ENCODE measurements around a stretch of chr13.

- RRBS: under 1% methylated on average over 32 of the region's 71 CpGs
Measured at GRCh38 chr13:95676017-95677079, 591 bp upstream of the DNAJC3 start.

DNA sequence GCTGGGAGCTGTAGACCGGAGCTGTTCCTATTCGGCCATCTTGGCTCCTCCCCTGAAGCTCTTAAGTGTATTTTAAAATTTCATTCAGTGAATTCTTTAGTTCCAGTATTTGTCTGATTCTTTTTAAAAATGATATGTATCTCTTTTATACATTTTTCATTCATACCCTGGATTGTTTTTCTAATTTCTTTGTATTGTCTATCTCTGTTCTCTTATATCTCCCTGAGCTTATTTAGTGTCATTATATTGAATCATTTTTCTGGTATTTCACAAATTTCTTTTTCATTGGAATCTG is 63.8 kb downstream of the DNAJC3 start:
- RRBS: no CpG with 5 or more reads among the region's 2 CpGs

GRCh38 chr13:96331573-96332194 is 241.8 kb downstream of the HS6ST3 start:
- RRBS: no CpG with 5 or more reads among the region's 28 CpGs

DNA sequence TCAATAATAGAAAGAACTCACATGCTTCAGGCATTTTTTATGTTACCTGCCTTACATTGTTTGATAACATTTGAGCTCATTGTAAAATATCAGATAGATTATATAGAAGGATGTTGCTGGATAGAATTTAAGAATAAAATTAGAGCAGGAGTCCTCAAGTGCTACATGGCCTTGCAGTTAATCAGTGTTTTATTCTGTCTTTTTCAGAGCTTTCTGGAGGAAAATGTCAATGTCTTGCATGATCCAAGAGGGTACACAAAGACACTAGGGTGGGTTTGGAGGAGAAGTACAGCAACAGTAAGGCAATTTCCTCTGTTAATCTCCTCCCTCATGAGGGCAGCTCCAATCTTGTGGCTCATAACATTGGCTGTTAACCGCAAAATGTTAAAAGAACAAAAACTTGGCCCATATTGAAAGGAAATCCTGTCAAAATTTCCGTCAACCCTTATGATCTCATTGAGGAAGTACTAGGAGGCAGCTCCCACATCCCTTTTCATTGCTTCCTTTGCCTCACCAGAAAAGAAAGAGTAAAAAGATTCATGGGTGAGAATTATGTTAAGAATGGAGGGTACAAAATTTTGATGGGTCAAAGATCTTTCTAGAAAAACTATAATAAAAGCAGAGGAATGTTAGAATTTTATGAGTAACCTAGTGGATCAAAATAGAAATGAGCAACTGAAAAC is 11.7 kb downstream of the OXGR1 start:
- RRBS: no CpG with 5 or more reads among the region's 2 CpGs

GRCh38 chr13:96984298-96984643 is 10.0 kb downstream of the OXGR1 start:
- RRBS: no CpG with 5 or more reads among the region's 4 CpGs

GRCh38 chr13:97109737-97110270 is 112.3 kb upstream of the MBNL2 start:
- RRBS: under 1% methylated on average over 13 of the region's 31 CpGs

DNA sequence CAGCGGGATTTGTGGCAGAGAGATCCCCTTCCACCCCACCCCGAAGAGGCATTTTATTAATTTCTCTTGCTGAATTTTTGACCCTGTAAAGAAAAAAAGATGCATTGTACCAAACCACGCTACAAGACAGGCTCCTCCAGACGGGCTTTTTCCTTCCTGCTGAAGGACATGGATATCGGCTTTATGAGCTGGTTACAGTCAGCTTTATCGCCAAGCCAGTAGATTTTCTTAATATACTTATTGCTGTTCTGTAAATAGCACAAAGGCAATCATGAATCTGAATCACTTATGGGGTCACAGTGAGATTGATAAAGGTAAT is 24.5 kb downstream of the MBNL2 start:
- RRBS: no CpG with 5 or more reads among the region's 6 CpGs

DNA sequence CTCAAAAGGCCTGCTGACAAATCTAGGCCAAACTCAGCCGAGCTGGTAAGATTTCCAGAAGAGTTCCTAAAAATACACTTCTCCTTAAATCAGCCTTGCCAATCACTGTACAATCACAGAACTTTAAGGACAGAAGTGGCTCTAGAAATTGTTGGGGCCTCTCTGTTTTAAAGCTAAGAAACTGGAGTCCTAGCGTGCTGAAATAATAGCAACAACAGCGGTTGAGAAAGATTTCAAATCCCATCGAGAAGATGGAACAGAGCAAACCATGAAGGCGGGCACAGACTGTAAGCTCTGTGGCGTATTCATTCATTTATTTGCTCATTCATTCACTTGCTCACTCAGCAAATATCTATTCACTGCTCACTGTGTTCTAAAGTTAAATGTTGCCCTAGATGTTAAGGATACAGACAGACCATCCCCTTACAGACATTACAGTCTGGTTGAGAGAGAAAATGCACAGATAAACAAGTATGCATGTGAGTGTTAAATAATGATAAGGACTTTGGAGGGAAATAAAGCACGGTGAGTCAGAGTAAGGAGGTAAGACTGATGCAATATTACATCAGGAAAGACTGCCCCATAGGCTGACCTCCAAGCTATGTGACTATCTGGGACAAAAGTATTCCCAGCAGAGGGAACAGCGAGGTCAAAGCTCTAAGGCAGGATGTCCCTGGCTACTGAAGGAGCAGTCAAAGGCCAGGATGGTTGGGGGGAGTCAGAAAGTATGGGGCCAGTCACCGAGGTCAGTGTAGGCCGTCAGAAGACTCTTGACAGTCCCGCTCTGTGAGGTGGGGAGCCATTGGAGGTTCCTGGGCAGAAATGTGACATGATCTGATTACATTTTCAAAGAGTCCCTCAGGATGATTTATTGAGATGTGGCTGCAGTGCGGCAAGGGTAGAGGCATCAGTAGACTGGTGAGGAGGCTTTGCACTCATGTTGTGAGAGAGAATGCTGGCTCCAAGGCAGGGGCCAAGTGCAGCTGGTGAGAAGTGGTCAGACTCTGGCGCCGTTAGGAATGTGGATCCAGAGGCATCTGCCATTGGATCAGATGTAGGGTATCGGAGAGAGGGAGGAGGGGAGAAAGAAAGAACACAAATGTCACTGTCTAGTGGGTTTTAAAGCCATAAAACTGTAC is 37.8 kb downstream of the MBNL2 start:
- RRBS: no CpG with 5 or more reads among the region's 15 CpGs

DNA sequence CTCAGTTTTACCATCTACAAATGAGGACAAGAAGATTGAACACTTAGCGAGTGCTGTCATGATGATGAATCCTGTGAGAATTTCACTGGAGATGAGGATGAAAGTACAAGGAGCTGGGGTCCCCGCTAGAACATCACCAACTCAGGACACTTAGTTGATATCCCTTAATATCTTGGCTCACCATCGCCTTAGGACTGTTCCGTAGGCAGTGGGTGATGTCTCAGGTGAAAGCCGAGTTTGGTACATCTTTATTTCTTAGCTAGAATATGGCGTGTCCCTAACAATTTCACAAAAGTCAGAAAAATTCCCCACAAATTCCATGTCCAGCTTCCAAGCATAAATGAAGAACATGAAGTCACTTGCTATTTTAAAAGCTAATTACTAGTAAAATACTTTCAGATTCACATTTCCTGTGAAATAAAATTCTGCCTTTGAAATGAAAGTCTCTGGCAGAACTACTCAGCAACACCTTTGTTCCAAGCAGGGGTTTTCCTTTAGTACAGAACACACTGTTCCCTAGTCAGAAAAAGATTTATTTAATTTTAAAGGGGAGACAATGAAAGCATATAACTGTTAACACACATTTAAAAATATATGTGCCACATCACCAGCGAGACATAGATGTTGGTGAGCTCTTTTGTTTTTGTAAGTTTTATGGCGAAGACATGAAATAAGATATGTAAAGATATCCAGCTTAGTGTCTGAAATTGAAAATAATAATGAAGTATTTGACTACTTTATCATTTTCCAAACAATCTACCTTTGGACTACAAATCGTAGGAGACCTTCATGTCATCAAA is 26.5 kb upstream of the RAP2A start:
- RRBS: no CpG with 5 or more reads among the region's 9 CpGs

DNA sequence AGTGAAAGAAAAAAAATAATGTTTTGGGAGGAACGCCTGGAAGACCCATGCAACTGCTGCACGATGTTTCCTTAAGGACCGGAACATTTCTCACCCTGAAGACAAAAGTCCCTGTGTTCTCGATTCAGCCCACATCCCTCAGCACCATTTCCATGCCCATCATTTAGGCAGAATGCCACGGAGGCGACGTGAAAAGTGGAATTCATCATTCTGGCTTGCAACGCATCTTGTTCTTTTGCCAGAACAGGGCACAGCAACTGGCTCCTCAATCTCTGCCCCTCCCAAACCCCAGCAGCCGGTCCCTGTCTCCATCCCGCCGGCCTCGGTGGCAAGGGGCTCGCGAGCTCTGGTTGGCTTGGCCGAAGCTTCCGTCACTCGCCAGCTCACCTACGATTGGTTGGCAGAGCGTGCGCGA is 1.3 kb upstream of the RAP2A start:
- RRBS: no CpG with 5 or more reads among the region's 21 CpGs

- RRBS: no CpG with 5 or more reads among the region's 13 CpGs
Measured at GRCh38 chr13:98188610-98189105, 11.6 kb upstream of the RNF113B start.

GRCh38 chr13:98217594-98218224 is 40.6 kb upstream of the RNF113B start:
- RRBS: no CpG with 5 or more reads among the region's 21 CpGs

DNA sequence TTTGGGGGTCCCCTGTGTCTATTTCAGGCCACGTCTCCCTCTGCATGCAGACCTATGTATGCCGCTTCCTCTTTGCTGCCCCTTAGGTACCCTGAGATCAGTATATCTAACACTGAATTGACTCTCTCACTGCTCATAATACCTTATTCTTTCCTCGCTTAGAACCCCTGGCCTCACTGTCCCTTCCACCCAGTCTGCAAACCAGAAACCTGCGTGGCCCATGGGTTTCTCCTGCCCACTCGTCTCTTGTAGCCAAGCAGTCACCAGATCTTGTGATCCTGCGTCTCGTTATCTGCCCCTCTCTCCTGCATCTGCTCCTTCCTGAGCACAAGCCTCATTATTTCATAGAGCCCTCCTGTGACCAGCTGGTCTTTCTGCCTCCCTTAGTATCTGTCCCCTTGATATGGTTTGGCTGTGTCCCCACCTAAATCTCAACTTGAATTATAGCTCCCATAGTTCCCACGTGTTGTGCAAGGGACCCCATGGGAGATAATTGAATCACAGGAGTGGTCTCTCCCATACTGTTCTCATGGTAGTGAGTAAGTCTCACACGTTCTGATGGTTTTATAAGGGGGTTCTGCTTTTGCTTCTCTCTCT is 109.0 kb upstream of the RNF113B start:
- RRBS: no CpG with 5 or more reads among the region's 9 CpGs

GRCh38 chr13:98307426-98308123 is 130.5 kb upstream of the RNF113B start:
- RRBS: no CpG with 5 or more reads among the region's 18 CpGs

GRCh38 chr13:98315503-98315980 is 138.5 kb upstream of the RNF113B start:
- RRBS: no CpG with 5 or more reads among the region's 9 CpGs

DNA sequence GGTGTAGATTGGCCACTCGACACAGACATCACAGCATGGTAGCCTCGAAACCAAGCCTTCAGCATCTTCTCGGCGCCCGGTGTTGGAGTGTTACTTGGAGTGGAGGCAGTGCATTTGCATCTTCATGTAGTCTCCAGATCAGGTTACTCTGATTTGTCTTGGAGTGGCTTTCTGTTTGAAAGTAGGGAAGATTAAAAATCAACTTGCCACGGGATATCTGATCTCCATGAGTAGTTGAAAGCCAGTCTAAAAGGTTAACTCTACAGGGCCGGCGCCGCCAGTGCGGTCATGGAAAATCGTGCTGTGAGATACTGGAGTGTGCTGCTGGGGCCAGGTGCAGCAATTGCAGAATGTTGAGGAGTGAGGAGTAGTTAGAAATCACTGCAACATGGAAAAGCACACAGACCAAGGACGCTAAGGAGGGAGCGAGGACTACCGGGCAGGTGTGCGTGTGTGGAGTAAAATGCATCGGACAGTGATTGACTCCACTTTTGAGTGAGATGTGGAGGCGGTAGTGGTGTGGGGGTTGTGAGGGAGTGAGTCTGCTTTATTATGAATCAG is 175.0 kb downstream of the STK24 start:
- RRBS: no CpG with 5 or more reads among the region's 17 CpGs

DNA sequence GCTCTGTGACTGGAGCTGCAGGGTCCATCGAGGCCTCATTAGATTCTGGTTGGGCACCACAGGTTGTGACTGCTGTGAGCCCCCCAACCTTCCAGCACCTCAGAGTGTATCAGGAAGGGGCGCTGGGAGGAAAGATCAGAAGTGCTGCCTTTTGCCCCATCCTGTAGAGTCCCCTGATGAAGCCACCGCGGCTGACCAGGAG is 136.5 kb downstream of the STK24 start:
- RRBS: no CpG with 5 or more reads among the region's 4 CpGs

GRCh38 chr13:98445075-98446048 is 131.5 kb downstream of the STK24 start:
- RRBS: no CpG with 5 or more reads among the region's 18 CpGs

DNA sequence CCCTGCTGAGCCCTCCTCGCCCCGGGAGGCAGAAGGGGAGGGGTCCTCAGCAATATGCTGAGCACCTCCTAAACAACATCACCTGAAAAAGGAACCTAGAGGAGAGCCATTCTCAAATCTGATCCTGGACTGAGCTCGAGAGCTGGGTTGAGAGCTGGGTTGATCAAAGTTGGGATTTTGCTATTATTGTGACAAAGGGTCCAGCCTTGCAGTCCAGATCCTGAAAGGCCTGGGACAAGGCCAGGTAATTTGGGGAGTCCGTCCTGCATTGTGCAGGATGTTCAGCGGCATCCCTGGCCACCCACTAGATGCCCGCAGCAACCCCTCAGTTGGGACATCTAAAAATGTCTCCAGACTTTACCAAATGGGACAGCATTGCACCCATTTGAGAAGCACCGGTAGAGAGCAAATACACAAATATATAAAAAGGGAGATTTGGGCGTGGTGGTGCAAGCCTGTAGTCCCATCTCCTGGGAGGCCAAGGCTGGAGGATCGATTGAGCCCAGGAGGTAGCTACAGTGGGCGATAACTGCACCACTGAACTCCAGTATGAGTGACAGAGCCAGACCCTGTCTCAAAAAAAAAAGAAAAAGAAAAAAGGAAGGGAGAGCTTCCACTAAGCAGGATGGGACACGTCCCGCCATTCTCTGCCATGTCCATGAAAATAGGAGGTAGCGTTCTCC is 129.5 kb downstream of the STK24 start:
- RRBS: no CpG with 5 or more reads among the region's 13 CpGs

DNA sequence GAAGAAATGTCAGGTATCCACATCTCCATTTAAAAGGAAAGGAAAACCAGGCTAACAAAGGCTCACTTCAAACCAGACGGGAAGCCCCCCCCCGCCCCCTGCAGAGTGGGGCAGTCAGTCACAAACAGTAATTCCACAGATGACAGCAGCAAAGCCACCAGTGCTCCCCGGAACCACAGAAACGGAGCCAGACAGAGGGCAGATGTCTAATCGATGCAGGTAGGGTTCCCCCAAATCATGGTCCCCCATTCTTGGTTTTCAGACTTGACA is 100.8 kb downstream of the STK24 start:
- RRBS: no CpG with 5 or more reads among the region's 5 CpGs

Data from retinal pigment epithelial cell (primary cell).